NCI-H460 (cell line): ENCODE results near the genes NAGPA, C16orf89 and CARHSP1.

DNA sequence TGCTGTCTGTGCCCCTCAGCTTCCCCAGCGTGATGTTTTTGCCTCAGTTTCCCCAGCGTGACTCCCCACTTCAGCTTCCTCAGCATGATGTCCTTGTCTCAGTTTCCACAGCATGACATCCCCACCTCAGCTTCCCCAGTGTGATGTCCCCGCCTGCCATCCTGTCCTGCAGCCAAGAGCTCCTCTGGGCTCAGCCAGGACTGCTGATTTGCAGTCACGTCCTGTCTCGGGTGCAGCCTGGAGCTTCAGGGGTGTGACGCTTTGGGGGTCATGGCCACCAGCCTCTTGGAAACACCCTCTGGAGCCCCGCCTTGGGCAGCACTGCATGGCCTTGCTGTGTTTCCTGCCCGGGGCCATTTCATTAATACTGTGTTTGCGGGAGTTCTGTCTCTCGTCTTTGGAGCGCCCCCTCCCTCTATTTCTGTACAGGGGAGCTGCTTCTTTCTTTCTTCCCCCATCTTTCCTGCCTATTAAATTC lies 16.5 kb upstream of the NUDT16L1 start:
RAMPAGE:
- cytosol, long total RNA, result no peak
- long total RNA, result no peak
- nucleus, long total RNA, result no peak

GRCh38 chr16:4677297-4677890 lies 16.0 kb upstream of the NUDT16L1 start:
RAMPAGE:
- cytosol, long total RNA, result no peak
- long total RNA, result no peak
- nucleus, long total RNA, result no peak

DNA sequence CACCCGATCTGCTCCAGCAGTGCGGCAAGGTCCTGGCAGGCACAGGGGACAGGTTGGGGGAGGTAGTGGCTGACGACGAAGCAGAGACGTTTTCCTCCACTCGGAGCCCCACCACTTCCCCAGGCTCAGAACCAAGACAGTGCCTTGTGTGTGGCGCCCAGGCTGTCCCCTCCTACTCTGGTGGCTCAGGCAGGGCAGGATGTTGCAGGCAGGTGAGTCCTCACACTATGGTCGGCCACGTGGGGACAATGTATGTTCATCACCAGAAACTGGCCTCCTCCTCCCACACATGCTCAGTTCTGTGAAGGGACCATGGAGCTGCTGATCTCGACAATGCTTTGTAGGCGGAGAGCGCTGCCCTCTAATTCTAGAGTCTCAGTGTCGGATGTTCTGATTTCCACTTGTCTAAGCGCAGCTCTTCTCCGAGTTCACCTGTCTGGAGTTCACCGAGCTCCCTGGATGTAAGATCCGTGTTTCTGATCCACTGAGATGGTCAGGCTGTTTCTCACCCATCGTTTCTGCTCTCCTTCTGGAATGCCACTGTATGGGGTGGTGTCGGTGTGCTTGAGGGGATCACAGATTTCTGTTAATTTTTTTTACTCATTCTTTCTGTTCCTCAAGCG lies 5.9 kb downstream of the NUDT16L1 start:
RAMPAGE:
- cytosol, long total RNA, result no peak
- long total RNA, result no peak
- nucleus, long total RNA, result no peak

GRCh38 chr16:4701380-4701829 lies 8.0 kb downstream of the NUDT16L1 start:
RAMPAGE:
- cytosol, long total RNA, result no peak
- long total RNA, result no peak
- nucleus, long total RNA, result no peak

DNA sequence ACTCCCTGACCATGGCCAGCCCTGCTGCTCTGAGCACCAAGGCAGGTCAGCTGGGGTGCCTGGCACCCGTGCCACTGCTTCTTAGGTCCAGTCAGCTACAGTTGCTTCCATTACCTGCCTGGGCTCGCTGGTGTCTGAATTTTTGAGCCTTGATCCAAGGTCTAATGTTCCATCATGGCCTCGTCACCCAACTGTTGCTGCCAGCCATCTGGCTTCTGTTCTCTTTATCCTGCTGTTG lies 16.7 kb downstream of the GLYR1 start:
RAMPAGE:
- cytosol, long total RNA, result no peak
- long total RNA, result no peak
- nucleus, long total RNA, result no peak

DNA sequence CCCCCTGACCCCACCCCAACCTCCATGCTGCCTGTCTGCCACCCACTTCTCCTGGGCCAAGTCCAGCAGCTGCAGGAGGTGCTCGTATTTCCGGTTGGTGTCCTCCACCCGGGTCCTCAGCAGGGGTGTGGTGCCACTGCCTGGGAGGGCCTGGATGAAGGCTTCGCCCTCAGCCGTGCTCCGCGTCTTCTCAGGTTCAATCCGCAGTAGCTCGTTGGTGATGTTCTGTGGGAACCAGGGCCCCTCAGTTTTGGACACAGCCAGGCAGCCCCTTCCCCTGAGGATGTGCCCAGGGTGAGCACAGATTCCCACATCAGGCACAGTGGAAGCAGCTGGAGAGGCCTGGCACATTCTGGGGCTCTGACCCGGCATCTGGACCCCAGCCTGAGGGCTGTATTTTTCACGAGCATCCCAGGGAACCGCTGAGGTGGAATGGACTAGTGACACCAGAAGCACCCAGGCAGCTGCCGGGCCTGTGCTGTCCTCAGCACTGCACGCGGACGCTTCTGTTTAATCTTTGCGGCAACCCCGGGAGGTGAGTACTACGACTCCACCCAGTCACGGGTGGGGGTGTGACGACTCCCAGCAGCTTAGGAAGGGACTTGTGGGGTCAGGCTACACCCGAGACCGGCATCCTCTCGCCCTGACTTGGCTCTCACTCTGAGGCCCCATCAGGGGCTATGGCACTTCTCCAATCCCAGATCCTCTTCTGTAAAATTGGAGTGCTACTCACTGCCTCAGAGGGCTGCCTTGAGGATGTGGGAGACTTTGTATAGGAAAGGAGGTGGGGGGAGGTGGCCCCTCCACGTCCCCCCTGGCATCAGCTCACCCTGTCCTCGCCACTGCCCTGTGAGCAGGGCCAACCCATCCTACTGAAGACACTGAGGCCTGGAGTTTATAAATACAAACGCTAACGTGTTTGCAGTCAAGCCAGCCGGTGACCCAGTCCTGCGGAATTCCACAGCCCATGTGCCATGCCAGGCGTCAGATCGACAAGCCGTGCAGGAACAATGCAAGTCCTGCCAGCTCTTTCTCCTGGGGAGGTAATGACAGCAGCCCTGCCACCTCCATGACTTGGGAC lies 44.6 kb downstream of the PPL start:
RAMPAGE:
- cytosol, long total RNA, result no peak
- long total RNA, result no peak
- nucleus, long total RNA, result no peak

DNA sequence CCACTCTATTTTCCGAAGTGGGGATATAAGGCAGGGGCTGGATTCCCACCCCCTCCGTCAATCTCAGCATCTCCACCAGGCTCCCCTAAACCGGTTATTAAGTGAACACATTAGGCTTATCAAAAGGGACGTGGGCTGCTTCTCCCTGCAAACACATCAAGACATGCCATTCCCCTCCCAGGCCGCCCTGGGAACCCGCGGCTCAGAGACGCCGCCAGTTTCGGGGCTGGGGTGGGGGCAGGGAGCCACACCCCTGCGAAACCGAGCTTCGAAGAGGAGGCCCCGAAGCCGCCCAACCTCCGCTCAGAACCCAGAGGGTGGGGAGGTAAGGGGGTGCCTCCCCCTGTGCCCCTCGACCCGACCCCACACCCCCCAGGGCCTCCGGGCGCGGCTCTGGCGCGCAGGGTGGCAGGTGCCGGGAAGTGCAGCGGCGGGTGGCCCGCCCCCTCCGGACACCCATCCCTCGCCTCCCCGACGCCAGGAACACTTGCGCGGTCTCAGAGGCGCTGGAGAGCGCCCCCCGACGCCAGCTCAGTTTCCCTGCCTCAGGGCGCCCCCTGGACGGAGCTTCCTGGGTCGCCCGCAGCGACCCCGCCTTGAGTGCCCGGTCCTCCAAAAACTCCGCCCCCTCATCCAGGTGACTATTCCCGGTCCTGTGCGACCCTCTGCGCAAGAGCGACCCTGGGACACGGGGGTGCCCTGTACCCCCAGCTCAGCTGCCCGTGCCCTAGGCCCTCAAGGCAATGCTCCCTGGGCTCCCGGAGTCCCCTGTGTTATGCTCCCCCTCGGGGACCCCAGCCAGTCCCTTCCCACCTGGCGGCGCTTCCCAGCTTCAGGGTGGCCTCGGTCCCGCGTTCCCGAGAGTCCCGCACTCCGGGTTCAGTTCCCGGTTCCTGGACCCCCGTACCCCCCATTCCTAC lies 704 bp downstream of the PPL start:
RAMPAGE:
- cytosol, long total RNA, result no peak
- long total RNA, result no peak
- nucleus, long total RNA, result no peak

GRCh38 chr16:5033752-5034079 lies at the start of gene NAGPA:
TSS of gene NAGPA (minus strand) at chr16:5033935.
RAMPAGE:
- cytosol, long total RNA, result no peak
- long total RNA, result no peak
- nucleus, long total RNA, result no peak

GRCh38 chr16:5065782-5066251 lies at the start of gene C16orf89:
TSS of gene C16orf89 (minus strand) at chr16:5065956.
RAMPAGE:
- cytosol, long total RNA, result no peak
- long total RNA, result no peak
- nucleus, long total RNA, result no peak

GRCh38 chr16:5450137-5451008 lies 352.8 kb upstream of the EEF2KMT start:
RAMPAGE:
- cytosol, long total RNA, result no peak
- long total RNA, result no peak
- nucleus, long total RNA, result no peak

GRCh38 chr16:7332592-7332923 lies 1257.8 kb downstream of the TMEM114 start:
RAMPAGE:
- cytosol, long total RNA, result no peak
- long total RNA, result no peak
- nucleus, long total RNA, result no peak

GRCh38 chr16:8328302-8328779 lies 262.0 kb downstream of the TMEM114 start:
RAMPAGE:
- cytosol, long total RNA, result no peak
- long total RNA, result no peak
- nucleus, long total RNA, result no peak

GRCh38 chr16:8781745-8782422 lies 15.6 kb downstream of the TMEM186 start:
RAMPAGE:
- cytosol, long total RNA, result no peak
- long total RNA, result no peak
- nucleus, long total RNA, result no peak

GRCh38 chr16:8839437-8840211 lies 29.2 kb downstream of the CARHSP1 start:
RAMPAGE:
- cytosol, long total RNA, result no peak
- long total RNA, result no peak
- nucleus, long total RNA, result no peak

DNA sequence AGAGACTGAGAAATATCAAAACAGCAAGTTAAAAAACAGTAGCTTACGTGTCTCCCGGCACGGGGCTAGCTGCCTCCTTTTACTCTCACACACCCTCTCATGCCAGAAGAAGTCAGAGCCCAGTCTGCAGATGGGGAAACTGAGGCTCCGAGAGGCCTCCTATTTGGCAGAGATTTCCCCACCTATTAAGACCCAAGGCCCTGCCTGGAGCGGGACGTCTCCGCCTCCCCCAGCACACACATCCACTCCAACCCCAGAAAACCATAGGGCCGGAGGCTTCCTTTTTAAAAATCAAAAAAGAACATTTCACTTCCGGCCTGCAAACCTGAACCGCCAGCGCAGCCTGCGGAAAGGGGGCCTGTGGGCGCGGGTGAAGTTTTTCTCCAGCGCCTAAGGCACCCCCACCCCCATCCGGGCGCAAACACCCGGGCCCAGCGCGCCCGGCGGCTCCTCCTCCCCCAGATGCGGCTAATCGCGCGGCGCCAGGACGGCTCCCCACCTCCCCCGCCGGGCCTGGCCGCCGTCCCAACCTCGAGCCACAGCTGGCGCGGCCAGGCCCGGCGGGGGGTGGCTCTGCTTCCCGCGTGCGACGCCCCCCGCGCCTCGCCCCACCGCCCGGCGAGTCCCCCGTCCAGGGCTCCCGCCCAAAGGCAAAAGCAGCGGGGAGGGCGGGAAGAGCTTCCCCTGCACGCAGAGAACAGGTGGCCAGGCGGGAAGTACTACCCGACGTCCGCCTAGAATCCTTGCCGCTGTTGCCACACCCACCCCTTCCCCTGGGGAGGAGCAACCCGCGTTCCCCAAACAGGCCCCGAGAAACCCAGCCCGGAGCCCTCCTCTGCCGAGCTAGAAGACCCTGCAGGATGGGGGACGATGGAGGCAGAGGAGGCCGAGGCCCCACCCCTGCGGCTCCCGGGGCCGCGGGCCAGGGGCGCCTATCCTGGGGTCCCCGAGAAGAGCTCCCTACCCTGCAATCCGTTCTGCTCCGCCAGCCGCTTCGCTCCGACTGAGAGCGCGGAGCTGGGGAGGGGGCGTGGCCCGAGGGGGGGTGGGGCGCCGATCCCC lies at the start of gene CARHSP1:
Gene CARHSP1, minus strand, starts transcription at position 1,005 of the 1,062 bp plus-strand sequence.
RAMPAGE:
- cytosol, long total RNA, result start-site peak on the minus strand centred at position 995 of the sequence, 16 bp wide, 177 and 19 reads in 2 replicates
- long total RNA, result start-site peak on the minus strand centred at position 1,004 of the sequence, 16 bp wide, 136 and 70 reads in 2 replicates
- nucleus, long total RNA, result start-site peak on the minus strand centred at position 1,004 of the sequence, 6 bp wide, 277 and 75 reads in 2 replicates

GRCh38 chr16:8885562-8885955 lies 3.4 kb downstream of the LITAFD start:
RAMPAGE:
- cytosol, long total RNA, result no peak
- long total RNA, result no peak
- nucleus, long total RNA, result no peak

GRCh38 chr16:8903076-8903659 lies 21.0 kb downstream of the LITAFD start:
RAMPAGE:
- cytosol, long total RNA, result no peak
- long total RNA, result no peak
- nucleus, long total RNA, result no peak

DNA sequence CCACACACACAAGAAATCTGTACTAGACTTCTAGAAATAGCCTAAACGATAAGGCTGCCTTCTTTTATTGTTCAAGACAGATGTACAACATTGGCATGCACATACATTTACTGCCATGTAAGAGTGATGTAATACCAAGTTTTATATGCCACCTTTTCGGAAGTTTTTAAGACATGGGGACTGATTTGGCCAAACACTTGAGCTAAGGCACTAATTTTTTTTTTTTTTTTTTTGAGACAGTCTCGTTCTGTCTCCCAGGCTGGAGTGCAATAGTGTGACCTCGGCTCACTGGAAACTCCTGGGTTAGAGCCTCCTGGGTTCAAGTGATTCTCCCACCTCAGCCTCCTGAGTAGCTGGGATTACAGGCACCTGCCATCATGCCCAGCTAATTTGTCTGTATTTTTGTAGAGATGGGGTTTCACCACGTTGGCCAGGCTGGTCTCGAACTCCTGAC lies 28.7 kb downstream of the USP7 start:
RAMPAGE:
- cytosol, long total RNA, result no peak
- long total RNA, result no peak
- nucleus, long total RNA, result no peak

DNA sequence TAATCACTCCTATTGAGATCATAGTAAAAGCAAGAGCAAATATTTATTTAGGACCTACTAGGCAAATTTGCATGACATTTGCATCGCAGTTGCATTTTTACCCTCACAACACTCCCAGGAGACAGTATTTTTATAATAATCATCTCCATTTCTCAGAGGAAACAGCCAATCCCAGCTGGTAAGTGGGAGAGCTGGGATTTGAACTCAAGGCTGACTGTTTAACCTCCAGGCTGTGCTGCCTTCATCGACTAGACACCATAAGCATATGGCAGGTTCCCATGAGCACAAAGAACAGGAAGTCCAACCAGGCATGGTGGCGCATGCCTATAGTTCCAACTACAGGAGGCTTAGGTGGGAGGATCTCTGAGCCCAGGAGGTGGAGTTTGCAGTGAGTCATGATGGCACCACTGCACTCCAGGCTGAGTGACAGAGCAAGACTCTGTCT lies 28.1 kb upstream of the USP7 start:
RAMPAGE:
- cytosol, long total RNA, result start-site peak on the plus strand centred at position 312 of the sequence, 9 bp wide, 34 and 25 reads in 2 replicates
- long total RNA, result no peak
- nucleus, long total RNA, result no peak

DNA sequence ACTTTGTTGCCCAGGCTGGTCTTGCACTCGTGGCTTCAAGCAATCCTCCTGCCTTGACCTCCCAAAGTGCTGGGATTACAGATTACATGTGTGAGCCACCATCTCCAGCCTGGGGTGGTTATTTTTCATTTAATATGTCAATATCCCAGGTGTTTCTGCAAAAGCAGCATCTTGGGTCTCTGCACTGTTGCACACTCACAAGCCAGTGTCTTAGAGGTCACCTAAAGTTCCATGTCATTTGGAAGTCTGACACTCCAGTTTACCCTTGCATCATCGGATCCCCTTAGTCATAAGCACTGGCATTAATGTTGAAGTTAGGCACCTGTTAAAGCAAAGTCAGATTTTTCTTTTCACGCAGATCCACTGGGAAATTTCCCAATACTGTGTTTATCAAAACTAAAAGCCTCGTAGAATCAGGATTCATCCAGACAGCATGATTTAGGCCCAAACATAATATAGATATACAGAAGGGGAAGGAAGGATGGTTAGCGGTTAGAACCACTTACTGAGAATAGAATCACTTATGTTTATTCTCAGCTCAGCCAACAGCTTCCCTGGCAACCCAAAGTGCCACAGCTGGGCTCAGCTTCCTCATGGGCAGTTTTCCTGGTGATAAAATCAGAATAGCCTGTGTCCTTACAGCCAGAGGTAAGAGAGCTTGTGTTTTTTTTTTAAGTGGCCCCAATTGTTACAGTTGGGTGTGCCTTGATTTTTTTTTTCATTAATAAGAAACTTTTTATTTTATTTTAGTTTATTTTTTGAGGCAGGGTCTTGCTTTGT lies 30.1 kb upstream of the HAPSTR1 start:
RAMPAGE:
- cytosol, long total RNA, result no peak
- long total RNA, result no peak
- nucleus, long total RNA, result no peak